ENCODE results near the gene PRR15L.

GRCh38 chr17:45740422-45741149 lies 43.5 kb upstream of the CRHR1 start:
- RAMPAGE, long total RNA, result no peak
- RRBS, result no CpG with 5 or more reads among the region's 5 CpGs

- RAMPAGE, long total RNA, result no peak
- RRBS, result no CpG with 5 or more reads among the region's 10 CpGs
Observed at GRCh38 chr17:46054479-46055059, 55.5 kb downstream of the STH start.

- RAMPAGE, long total RNA, result no peak
- RRBS, result no CpG with 5 or more reads among the region's 1 CpG
Observed at GRCh38 chr17:46169563-46169829, 23.7 kb downstream of the KANSL1 start.

- RAMPAGE, long total RNA, result no peak
- RRBS, result no CpG with 5 or more reads among the region's 7 CpGs
Observed at GRCh38 chr17:46227745-46228080, 34.5 kb upstream of the KANSL1 start.

GRCh38 chr17:46851735-46852382 lies 476 bp downstream of the WNT9B start:
- RAMPAGE, long total RNA, result no peak
- RRBS, result 1% methylated on average over 44 of the region's 62 CpGs

GRCh38 chr17:47118946-47119906 lies 69.9 kb downstream of the CDC27 start:
- RAMPAGE, long total RNA, result no peak
- RRBS, result no CpG with 5 or more reads among the region's 2 CpGs

- RAMPAGE, long total RNA, result no peak
- RRBS, result no CpG with 5 or more reads among the region's 7 CpGs
Observed at GRCh38 chr17:47159930-47160347, 29.2 kb downstream of the CDC27 start.

DNA sequence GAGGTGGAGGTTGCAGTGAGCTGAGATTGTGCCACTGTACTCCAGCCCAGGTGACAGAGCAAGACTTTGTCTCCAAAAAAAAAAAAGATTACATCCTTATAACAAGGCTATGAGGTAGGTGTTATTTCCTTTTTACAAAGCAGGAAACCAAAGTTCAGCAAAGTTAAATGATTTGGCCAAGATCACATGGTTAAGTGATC lies 8.1 kb downstream of the MYL4 start:
- RAMPAGE, long total RNA, result no peak

- RAMPAGE, long total RNA, result no peak
- RRBS, result no CpG with 5 or more reads among the region's 7 CpGs
Observed at GRCh38 chr17:47289445-47290421, 34.0 kb upstream of the EFCAB13 start.

DNA sequence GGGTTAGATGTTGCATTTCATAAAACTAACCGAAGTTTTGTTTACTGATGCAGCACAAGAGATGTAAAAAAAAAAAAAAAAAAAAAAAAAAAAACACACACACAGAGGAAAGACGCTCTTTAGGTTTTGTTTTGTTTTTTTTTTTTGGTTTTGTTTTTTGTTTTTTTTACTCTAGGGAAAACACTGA lies 11.0 kb upstream of the TBKBP1 start:
- RAMPAGE, long total RNA, result no peak
- RRBS, result no CpG with 5 or more reads among the region's 2 CpGs

- RAMPAGE, long total RNA, result no peak
- RRBS, result no CpG with 5 or more reads among the region's 8 CpGs
Observed at GRCh38 chr17:47683213-47684148, 10.5 kb upstream of the TBKBP1 start.

GRCh38 chr17:47694359-47694744 lies 391 bp downstream of the TBKBP1 start:
- RAMPAGE, long total RNA, result start-site peak on the plus strand at chr17:47694523-47694837, 17 and 5 reads in 2 replicates
- RRBS, result 2% methylated on average over 11 of the region's 35 CpGs

- RAMPAGE, long total RNA, result no peak
- RRBS, result 27% methylated on average over 28 of the region's 54 CpGs
Observed at GRCh38 chr17:47847808-47848715, 2.9 kb downstream of the SP6 start.

DNA sequence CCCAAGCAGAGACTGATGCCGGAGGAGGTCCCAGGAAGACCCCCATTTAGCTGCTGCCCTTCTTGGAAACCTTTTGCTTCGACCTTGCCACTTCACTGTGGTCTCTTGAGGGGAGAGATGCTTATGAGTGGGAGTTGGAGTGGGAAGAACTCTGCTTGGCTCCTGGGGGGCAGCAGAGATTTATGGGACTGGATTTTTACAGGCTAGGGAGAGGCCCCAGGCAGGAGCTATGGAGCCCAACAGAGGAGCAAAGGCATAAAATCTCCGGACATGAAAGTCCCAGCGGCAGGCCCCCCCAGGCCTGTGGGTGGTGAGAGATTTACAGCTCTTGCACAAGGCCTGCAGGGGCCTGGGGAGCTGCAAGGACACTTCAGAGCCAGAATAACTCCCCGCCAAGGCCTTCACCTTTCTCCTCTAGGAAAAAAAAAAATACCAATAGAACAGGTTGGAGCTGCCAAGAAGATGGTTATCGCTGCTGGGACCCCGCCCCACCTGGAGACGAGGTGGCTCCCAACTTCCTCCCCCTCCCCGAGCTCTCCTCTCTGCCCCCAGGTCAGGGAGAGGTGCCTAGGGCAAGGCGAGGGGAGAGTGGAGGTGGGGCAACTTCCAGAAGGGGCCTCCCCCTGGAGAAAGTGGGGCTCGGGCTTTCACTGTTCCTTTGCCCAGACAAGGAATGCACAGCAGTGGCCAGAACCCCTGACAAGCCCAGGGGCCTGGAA lies 11.9 kb upstream of the SP2 start:
- RAMPAGE, long total RNA, result no peak
- RRBS, result no CpG with 5 or more reads among the region's 11 CpGs

DNA sequence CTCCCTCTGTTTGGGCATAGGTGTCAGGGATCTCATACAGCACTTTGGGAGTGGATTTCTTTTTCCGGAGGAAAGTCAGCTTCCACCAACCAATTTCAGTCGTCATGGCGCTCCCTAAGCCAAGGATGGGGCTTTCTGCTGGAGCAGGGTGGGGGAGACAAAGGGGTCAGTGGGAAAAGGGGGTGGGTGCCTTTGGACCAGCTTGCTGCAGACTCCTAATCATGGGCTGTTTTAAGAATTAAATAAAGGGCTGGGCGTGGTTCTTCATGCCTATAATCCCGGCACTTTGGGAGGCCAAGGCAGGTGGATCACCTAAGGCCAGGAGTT lies 4.6 kb downstream of the PRR15L start:
- RAMPAGE, long total RNA, result no peak
- RRBS, result no CpG with 5 or more reads among the region's 5 CpGs

DNA sequence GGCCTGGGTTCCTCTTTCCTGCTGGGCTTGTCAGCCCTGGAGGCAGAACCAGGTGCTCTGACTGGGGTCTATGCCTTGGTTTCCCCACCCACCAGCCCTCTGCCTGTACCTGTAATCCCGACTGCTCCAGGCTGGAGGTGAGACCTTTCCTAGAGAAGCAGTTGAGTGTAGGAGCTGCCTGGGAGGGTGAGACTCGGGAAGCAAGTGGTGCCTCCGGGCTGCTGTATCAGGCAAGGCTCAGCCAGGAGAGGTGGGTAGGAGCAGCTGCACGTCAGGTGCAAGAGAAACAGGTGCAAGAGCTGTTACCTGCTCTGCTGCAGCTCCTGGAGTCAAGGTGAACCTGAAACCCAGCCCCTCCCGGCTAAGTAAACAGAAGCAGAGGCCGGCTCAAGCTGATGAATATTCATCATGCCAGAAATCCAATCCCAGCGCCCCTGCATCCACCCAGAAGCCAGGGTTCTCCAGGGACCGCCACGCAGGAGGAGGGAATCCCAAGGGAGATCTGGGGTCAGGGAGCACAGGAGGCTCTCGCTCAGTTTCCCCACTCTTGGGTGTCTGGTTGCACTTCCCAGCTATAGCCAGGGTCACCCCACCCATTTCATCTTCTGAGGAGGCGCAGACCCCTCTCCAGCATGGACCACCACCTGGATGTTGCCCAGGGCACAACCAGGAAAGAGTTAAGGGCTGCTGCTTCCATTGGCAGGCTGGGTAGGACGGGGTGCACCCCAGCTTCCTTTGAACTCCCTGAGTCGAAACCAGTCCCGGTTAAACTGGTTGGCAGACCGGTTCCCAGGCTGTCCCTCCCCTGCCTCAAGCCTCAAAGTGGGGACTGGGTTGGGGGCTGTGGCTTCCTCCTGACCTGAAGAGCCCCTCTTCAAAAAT lies at the start of gene PRR15L:
PRR15L (minus strand) TSS at position 336 of the 882 bp plus-strand sequence.
- RAMPAGE, long total RNA, result no peak
- RRBS, result no CpG with 5 or more reads among the region's 15 CpGs

DNA sequence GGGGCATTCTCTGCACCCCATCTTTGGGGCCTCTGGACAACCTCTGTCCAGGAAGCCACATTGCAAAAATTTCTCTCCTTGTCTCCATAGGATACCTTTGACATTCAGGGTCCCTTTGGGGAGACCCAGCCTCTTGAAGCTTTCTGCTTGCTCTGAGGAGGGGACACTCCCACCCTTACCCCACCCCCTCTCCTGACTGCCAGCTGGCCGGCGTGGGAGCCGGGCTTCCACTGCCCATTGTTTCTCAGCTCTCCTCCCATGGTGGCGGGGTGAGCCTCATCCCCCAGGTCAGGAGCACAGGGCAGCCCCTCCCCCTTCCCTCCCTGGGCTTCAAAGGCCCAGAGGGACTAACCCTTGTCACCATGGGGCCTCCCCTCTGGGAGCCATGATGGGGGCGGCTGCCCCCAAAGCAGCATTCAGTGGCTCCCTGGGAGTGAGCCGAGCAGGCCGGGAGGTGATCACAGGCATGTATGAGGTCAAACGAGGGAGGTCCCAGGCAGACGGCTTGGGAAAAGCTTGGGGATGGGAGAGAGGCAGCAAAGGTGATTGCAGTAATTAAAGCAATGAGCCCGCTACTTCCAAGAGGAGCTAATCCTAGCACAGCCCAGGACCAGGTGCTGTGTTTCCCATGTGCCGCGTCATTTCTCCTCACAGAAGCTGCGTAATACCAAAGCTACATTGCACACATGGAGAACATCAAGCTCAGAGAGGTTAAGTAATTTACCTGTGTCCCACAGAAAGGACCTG lies 24.3 kb downstream of the CDK5RAP3 start:
- RAMPAGE, long total RNA, result no peak
- RRBS, result no CpG with 5 or more reads among the region's 13 CpGs

DNA sequence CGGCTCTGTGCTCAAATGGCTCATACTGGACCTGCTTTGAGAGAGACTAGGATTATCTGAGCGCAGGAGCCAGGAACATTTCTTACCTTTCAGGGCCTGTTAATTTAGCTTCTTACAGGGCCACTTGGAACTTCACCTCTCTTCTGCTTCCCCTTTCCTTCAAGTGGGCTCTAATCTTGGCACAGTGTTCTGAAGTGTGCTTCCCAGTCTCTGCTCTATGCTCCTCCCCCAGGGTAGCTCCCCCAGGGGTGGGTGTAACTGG lies 4.7 kb downstream of the NFE2L1 start:
- RAMPAGE, long total RNA, result no peak
- RRBS, result no CpG with 5 or more reads among the region's 2 CpGs

DNA sequence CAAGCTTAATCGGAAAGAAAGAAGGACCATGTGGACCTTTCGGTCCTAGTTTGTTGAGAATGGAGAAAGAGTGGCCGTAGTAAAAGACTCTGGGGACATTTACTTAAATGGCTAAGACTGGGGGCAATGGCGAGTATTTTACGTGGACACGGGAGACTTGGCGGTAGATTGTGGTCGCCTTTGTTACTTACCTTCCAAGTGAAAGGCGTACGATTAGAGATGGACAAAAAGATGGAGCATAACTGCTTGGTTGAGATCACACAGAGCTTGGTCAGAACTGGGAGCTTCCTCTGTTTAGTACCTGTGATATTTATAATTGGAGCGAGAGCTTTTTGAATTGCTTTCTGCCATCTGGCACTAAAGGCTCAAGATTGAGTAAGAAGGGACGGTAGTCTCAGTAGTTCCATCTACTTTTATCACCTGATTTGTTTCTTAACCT lies 514 bp downstream of the SNX11 start:
- RAMPAGE, long total RNA, result no peak
- RRBS, result no CpG with 5 or more reads among the region's 12 CpGs

GRCh38 chr17:48243107-48243359 lies 135.5 kb downstream of the SNX11 start:
- RAMPAGE, long total RNA, result no peak